Tongue (tissue), 2 donors: ENCODE measurements around a stretch of chr20.

DNA sequence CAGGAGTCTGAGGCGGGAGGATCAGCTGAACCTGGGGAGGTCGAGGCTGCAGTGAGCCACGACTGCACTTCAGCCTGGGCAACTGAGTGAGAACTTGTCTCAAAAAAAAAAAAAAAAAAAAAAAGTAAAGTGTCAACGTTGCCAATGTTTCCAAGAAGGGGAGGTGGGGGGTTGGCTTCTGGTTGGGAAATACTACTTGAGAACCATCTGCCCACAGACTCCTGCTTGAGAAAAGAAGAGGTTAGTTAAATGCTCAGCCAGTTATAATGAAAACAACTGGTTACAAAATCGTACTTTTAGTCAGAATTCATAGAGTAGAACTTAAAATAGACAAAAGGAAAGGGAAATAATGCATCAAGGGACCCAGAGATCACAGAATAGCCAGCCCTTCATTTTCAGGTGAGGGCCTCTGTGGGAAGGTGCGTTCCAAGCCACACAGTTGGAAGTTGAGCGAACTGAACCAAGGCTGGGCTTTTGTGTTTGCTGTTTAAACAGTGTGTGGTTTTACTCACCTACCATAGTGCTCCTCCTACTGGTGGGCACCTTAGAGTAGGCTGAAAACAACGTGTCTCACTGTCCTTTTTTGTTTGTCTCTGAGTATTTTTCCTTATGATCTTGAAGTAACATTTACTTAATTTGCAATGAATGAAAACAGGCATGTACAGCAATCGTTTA lies 200.8 kb downstream of the BCAS1 start:
- RAMPAGE, long total RNA = no peak

- RAMPAGE, long total RNA = no peak
Measured at GRCh38 chr20:53884723-53884967, 185.7 kb downstream of the BCAS1 start.

DNA sequence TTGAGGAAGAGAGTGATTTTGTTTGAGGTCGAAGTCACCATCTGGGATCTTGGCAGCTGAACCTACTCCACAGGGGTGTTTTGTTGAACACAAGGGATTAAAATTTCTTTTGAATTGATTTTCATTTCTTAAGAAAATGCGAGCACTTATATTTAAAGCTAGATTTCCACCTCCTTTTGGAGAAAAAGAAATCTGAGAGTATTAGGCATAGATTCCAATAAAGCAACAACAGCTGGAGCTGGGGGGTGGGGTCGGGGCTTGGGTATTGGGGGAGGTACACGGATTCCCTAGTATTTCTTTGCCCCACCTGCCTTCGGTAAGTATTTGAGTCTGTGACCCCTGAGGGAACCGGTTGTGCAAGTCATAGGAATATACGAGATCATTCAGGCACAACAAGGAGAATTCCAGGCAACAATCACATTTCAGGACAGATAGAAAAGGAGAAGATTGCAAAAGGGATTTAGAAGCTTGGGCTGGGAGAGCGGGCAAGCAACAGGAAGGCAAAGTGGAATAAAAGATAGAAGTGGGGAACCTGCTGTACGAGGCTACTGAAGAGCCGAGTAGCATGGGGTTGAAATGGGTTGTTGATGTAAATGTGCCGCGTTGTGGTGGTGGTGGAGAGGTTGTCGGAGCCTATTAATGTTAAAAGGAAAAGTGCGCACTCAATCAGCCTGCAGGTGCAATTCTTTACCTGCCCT lies 149.0 kb downstream of the BCAS1 start:
- RAMPAGE, long total RNA = no peak

DNA sequence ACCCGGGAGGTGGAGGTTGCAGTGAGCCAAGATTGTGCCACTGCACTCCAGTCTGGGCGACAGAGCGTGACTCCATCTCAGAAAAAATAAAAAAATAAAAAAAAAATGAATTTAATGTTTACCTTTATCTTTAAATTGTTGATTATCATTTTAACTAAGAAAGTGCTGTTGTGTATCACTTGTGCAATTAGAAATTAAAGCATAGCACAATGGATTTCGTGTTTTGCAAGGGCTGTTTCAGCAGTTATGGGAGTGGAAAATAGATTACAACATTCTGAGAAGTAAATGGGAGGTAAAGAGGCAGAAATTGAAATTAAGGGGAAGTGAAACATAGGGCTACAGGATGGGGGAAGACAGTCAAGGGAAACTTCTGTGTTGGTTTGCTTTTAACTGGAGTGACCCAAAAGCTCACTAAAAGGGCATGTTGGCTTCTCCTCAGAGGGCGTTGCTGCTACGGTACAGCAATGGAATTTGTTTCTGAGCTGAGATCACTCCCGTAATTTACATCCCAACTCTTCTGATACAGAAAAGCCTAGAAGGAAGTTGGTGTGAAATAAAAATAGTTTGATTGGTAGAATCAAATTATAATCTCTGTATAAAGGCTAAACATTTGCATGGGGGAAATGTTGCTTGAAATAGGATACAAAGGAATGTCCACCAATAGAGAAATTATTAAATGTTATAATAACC lies 147.5 kb downstream of the BCAS1 start:
- RAMPAGE, long total RNA = no peak

DNA sequence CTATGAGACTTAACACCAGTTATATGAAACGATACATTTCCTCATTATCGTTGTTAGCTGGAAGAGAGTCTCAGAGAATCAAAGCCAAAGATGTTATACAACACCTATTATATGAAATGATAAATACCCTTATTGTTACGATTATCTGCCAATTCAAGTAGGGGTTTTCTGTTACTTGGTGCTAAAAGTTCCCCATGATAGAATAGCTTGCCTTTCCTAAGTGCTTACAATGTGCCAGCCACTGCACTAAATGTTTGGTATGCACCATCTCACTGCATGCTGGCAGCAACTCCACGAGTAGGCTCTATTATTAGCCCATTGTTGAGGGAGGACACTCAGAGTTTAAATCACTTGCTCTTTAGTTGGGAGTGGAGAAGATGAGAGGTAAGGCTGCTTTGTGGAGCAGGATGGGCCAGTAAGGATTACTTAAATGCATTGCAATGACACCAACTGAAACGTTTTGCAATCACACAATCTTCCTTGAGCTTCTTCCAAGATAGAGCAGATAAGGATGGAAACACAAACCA lies 131.0 kb downstream of the BCAS1 start:
- RAMPAGE, long total RNA = no peak

GRCh38 chr20:53957294-53957709 lies 113.1 kb downstream of the BCAS1 start:
- RAMPAGE, long total RNA = no peak

GRCh38 chr20:53995852-53996371 lies 74.5 kb downstream of the BCAS1 start:
- RAMPAGE, long total RNA = no peak

GRCh38 chr20:54069007-54069446 lies 1.4 kb downstream of the BCAS1 start:
- RAMPAGE, long total RNA = no peak

- RAMPAGE, long total RNA = no peak
Measured at GRCh38 chr20:54382370-54382672, 93.1 kb upstream of the DOK5 start.

GRCh38 chr20:54859670-54859960 lies 384.2 kb downstream of the DOK5 start:
- RAMPAGE, long total RNA = no peak

GRCh38 chr20:55007050-55007318 lies 531.6 kb downstream of the DOK5 start:
- RAMPAGE, long total RNA = no peak

- RAMPAGE, long total RNA = no peak
Measured at GRCh38 chr20:56418931-56419375, 6.9 kb downstream of the CASS4 start.

- RAMPAGE, long total RNA = no peak
Measured at GRCh38 chr20:56461253-56461862, 7.1 kb upstream of the RTF2 start.

DNA sequence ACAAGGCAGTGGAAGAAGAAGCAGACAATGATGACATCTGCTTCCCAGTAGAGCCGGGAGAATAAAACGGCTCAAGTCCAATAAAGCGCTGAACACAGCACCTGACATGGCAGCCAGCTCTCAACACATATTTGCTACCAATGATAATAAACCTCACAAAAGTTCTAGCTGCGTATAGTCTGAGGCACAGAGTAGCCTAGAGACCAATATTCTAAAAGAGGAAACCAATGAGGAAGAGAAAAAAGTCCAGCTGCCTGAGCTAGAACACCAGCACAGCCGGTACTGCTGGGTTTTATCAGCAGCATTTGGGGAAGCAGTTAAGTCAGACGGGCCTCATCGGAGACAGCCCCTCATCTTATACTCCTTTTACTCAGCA lies 2.5 kb upstream of the RTF2 start:
- RAMPAGE, long total RNA = no peak

DNA sequence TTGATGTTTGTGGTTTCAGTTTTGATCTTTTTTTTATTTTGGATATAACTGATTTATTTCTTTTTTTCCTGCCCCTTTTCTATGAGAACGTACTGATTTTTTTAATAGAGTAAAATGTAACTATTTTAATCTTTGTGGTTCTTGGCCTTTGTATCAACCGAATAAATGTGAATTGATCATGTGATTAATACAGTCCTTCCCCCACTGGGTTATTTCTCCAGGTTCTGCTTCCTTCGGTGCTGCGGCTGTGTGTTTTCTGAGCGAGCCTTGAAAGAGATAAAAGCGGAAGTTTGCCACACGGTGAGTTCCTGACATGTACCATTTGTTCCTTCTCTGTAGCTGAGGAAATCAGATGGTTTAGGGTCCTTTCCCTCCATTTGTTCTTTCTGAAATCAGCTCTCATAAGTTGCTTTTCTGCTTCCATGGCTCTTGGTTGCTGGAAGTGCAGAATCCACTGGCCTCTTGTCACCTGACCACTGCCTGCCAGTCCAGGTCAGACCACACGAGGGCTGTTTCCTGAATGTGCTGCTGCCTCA lies 15.5 kb downstream of the RTF2 start:
- RAMPAGE, long total RNA = no peak

DNA sequence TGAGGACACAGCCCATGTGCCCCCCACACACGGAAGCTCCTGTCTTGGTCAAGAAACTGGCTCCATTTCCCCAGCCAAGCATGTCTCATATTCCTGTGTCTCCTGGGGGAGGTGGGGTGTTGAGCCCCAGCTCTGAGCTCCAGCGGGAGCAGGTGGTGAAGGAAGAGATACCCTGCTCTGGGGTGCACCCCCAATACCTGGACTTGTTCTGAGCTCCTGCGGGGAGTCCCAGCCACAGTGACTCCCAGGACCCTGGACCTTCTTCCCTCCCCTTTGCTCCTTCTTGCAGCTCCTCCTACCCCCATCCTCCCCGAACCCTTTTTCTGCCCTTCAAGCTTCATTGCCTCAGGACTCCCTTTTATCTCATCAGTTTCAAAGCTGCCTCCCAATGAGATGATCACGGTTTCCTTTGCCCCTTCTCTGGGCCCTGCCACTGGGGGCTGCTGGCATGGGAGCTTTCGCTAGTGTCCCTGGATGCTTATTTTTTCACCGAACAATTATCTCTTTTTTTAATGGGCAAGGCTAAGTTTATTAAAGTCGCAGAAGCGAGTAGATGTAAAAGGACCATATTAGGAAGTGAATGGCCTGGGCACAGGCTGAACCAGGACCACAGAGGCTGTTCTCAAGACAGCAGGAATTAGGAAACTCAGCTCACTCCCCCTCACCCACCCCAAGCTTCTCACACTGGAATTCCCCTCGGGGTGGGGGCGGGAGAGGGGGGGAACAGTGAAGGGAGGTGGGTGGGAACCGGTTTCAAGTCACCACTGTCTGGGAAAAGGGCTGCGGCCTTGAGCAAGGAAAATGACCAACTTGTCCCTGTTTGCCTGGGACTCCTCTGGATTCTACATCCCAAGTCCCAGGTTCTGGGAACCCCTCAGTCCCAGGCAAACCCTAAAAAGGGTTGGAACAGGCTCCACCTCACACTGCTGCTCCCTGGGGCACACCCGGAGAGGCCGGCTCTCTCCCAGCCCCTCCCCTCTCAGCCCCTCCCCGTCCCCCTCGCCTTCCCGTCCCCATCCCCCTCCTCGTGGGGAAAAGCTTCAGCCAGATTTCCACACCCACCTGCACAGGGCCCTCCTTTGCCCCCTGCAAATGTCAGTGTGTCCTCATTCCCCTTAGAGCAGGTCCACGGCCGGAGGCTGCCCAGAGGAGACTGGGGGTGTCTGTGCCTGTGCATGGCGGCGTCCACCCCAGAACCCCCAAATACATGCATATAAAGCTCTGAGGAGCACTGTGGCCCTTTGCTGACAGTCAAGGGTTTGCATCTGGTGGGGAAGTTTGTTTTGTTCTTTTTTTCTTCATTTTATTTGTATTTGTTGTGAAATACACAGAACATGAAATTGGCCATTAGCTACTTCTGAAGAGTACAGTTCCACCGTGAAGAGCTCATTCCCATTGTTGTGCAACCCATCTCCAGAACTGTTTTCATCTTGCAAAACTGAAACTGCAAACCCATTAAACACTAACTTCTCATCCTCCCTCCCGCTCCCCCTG lies 230.7 kb downstream of the TFAP2C start:
- RAMPAGE, long total RNA = no peak

DNA sequence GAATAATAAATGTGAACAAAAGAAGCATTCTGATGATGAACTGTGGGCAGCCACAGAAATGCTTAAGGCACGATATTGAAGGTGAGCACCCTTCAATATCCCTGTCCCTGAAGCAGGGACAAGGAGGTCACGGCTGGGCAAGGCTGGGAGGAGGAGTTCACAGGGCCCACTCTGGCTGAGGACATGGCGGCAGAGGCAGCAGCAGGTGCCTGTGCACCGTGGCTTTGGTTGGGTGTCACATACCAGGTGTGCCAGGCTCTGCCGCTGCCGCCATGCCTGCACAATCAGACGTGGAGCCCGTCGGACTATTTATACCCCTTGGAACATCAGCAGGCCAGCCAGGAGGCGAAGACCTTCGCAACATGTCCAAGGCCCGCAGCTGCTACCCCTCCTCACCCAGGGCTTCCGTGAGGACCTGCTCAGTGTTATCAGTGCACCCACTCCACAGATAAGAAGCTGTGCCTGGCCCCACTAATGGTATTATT lies 109.5 kb downstream of the BMP7 start:
- RAMPAGE, long total RNA = no peak

- RAMPAGE, long total RNA = no peak
Measured at GRCh38 chr20:57243691-57244563, 22.5 kb downstream of the BMP7 start.

DNA sequence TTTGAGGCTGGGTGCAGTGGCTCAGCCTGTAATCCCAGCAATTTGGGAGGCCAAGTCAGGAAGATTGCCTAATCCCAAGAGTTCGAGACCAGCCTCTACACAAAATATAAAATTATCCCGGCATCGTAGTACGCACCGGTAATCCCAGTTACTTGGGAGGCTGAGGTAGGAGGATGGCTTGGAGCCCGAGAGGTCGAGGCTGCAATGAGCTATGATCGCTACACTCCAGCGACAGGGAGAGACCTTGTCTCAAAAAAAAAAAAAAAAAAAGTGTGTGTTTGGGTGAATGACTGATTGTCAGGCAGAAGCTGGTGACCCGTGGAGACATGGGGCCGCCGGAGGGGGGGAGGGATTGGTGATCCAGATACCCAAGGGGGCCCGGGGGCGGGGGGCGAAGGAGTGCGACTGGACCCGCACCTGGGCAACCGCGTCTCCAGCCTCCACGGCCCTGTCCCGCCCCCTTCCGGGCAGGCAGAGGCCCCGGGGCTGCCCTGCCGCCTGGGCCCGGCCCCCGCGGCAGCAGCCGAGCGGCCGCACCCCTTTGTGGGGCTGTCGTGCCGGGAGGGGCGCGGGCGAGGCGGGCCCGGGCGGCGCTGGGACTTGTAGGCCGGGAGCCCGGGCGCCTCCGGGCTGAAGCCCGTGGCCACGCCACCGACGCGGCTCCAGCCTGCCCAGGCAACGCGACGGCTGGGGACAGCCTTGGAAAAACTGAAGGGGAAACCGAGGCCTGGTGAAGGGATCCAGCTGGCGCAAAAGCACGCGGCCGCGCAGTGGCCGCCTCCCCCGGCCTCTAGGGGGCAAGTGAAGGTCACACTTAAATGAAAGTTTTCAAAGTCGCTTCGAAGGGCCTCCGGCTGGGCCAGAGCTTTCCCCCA lies 2.1 kb upstream of the RBM38 start:
- RAMPAGE, long total RNA = no peak

DNA sequence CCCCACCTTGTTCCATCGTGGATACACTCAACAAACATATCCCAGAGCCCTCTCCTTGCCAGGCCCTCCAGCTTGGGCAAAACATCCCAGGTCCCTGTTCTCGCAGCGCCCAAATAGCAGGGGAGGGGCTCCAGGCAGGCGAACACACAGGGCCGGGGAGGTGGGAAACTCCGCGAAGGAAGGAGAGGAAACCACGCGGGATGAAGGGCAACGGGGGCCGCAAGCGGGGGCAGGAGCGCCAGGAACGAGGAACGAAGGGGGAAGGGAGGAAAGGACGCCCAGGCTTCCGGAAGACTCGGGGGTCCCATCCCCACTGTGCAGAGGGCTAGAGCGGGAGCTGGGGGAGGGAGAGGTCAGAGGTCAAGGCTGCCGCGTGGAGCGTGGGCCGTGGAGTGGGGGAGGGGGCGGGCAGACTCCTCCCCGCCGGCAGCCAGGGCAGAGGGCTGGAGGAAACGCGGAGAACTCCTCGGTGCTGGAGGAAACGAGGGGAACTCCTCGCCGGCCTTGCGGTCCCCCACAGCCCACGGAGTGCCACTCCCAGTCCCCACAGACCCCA lies 1.4 kb upstream of the RBM38 start:
- RAMPAGE, long total RNA = no peak